Subcutaneous preadipocyte (primary cell): ENCODE data around the genes KLHL22 and LRRC74B.

DNA sequence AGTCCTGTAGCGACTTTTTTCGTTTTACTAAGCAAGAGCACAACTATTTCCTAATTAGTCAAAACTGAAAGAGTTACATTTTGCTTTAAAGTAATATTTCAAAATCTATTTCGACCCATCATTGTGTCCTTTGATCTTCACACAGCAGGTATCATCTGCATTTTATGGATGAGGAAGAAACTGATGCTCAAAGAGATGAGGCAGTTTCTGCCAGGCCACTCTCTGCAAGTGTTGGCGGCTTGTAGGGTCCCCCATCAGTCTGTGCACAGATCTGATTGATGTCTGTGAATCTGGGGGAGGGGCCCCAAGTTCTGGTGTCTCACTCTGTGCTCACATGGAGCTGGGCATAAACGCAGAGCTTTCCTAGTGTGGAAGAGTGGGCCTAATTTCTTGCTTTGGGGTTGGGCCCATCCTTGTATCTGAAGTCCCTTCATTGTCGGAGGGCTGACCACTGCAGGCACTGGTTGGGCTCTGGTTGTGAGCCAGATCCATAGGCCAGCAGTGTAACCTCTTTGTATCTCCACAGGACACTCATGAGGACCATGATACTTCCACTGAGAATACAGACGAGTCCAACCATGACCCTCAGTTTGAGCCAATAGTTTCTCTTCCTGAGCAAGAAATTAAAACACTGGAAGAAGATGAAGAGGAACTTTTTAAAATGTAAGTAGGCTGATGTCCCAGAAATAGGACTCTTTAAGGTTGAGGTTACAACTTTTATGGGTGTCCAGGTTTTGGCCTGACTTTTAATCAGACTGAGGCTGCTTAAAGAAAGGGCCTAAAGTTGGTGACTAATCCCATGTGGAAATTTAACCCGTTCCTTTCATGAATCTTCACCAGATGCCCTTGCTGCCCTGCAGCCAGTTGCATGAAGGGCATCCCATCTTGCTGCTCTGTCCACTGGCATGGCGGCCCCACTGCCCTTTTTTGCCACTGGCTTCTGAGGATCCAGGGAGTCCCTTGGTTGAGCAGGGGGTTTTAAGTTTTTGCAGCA, 1.8 kb upstream of the TRMT2A start:
- CAGE, long polyA plus RNA: no peak

DNA sequence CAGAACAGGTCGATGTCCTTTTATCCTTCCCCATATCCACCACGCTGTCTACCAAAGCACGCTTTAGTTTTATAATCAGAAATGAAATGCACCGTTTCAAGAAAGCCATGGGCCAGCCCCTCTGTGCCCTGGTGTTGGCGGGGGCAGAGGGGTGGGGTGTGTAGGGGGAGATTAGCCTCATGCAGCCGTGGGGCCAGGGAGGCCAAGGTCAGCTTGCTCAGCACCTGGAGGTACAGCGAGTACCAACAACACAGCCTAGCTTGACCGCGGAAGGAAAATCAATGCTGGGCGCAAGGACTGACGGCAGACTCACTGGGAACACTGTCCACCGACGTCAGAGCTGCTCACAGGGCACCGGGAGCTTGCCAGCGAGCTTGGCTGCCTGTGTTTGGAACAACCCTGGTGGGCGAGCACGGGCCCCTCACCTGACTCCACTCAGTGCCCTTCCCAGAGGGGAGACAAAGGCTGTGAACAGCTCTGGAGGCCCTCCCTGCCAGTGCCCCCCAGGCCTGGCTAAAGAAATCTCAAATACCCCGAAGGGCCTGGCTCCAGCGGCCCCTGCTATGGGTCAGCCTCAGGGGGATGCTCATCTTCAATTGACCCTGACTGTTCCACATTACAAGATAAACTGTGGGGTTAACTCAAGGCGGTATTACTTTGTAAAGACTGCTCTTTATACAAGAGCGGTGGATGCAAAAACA, 21.2 kb upstream of the RTN4R start:
- CAGE, long polyA plus RNA: no peak

- CAGE, long polyA plus RNA: no peak
Observed at GRCh38 chr22:20298651-20299362, 21.1 kb downstream of the DGCR6L start.

DNA sequence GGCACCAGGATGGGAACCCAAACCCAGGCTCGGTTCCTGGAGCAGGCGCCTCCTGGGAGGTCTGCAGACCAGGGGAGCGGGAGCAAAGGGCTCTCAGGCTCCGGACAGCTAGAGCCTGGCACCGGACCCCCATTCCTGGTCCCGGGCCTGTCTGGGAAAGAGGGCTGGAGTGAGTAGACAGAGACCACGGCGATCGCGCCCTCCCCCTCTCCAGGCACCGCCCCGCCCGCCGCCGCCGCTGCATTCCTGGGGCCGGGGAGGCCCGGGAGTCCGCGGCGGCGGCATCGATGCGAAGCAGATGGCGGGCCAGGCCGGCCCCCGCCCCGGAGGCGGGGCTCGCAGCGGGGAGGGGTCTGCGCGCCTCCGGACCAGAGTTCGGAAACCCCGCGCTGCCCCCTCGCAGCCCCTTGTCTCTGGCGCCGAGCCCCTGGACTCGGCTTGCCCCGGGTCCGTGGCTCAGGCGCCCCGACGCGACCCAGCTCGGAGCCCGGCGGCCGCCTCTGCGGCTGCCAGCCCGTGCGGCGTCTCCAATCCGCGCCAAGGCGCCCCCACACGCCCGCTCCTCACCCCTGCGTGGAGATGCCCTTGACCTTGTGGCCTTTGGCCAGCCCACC, 1.4 kb downstream of the SCARF2 start:
- CAGE, long polyA plus RNA: no peak

DNA sequence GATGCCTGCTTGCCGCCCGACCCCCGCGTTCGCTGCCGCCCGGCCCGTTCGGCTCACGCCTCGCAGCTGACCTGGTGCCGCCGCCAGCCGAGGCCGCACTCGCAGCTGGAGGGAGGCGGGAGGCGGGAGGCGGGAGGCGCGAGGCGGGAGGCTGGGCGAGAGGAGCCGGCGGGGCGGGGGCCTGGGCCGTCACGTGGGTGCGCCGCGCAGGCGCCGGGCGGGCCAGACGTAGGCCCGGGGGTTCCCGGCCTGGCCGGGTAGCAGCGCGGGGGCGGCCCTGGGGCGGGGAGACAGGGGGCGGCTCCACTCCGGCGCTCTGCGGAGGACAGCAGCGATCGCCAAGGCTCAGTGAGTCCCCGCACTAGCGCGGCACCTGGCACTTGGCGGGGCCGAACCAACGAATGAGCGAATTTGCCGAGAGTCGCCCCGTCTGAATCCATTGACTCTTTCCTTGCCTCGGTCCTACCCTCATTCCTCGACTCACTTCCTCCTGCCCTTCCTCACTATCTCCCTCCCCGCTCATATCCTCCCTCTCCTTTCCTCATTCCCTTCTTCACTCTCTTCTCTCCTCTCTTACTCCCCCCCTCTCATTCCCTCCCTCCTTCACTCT, at the start of gene KLHL22:
KLHL22 (minus strand) TSS at position 107 of the 610 bp plus-strand sequence.
- CAGE, long polyA plus RNA: no peak

DNA sequence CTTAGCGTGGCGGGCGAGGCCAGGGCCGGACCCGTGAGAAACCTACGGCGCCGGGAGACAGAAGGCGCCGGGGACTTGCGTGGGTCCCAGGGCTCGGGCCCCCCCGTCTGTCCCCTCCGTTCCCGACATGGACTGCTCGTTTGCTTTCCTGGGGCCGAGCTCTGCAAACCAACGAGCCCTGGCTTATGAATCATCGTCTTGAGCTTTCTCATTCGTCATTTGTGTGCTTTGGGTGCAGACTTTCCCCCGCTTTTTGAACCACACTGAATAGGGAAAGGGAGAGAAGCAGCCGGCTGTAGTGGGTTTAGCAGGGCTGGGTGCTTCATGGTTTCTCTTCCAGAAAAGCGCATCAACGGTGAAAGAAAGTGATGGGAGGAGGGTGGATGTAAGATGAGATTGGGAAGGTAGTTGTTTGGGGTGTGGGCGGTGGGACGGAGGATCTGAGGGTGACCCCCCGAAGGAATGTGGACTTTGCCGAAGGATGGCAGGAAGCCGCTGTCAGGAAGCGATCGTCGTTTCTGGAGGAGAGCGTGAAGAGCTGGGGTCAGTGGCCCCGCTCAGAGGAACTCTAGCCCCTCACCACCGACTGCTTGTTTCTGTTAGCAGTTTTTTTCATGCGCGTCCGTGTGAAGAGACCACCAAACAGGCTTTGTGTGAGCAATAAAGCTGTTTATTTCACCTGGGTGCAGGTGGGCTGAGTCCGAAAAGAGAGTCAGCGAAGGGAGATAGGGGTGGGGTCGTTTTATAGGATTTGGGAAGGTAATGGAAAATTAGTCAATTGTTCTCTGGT, 577 bp downstream of the MED15 start:
- CAGE, long polyA plus RNA: no peak

DNA sequence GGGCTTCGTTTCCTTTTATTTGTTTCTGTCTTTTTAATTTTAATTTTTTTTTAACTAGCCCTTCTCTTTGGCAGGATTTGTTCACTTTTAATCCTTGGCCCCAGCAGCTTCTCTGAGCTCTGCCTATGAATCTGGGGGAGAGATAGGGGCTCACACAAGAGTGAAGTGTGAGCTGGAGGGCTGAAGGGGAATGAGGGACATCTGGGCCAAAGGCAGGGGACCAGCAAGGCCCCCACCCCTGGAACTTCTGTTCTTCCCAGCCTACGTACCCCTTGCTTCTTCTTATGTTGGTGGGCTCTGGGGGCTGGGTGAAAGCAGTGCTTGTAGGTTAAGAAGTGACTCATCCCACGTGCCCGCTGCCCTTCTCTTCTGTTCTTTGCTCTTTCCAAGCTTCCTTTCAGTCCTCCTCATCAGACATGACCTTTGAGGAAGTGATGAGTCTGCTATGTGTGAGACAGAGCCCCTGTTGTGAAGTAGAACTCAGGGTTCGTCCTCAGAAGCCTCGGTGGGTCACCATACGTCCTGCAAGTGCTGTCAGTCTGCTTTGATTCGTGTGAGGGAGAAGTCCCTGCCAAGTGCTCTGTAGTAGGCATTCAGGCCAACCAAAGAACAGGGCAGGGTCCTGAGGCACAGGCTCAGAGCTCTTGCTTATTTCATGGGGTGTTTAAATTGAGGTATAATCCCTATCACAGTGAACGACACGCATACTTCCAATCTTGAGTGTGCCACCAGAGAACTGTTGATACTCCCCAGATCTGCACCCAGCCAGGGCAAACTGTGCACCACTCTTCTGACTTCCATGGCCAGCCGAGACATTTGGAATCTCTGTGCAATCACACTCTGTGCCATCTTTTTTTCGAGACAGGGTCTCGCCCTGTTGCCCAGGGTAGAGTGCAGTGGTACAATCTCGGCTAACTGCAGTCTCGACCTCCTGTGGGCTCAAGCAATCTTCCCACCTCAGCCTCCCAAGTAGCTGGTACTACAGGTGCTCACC, 12.8 kb downstream of the MED15 start:
- CAGE, long polyA plus RNA: no peak

DNA sequence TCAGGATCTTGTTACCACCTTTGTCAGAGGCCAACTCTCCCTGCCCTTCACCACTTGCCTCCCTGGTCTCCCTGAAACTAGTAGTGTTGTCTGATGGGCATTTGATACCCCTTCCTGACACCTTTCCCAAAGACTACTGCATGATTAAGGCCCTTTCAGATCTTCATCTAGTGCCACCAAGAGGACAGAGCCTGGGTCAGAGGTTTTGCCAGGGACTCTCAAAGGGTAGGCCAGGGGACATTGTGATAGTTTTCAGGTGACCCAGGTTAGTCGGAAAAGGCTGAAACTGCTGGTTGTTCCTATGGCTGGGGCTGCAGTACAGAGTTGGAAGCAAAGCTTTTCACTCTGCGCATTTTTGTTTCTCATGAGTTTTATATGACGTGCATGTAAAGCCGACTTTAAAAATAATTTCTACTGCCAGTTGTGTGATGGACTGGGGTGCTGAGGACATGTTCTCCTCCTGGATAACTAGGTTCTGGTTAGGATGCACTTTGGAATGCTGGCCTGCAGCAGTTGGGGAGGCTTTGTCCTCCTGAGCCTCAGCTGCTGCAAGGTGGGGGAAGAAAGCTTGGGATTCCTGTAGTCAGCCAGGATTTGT, 50.8 kb downstream of the MED15 start:
- CAGE, long polyA plus RNA: no peak

- CAGE, long polyA plus RNA: no peak
Observed at GRCh38 chr22:20565062-20566018, 57.9 kb downstream of the MED15 start.

- CAGE, long polyA plus RNA: no peak
Observed at GRCh38 chr22:20566296-20566710, 58.9 kb downstream of the MED15 start.

- CAGE, long polyA plus RNA: no peak
Observed at GRCh38 chr22:20586644-20587463, 79.4 kb downstream of the MED15 start.

- CAGE, long polyA plus RNA: no peak
Observed at GRCh38 chr22:20820241-20821079, 38.2 kb downstream of the PI4KA start.

DNA sequence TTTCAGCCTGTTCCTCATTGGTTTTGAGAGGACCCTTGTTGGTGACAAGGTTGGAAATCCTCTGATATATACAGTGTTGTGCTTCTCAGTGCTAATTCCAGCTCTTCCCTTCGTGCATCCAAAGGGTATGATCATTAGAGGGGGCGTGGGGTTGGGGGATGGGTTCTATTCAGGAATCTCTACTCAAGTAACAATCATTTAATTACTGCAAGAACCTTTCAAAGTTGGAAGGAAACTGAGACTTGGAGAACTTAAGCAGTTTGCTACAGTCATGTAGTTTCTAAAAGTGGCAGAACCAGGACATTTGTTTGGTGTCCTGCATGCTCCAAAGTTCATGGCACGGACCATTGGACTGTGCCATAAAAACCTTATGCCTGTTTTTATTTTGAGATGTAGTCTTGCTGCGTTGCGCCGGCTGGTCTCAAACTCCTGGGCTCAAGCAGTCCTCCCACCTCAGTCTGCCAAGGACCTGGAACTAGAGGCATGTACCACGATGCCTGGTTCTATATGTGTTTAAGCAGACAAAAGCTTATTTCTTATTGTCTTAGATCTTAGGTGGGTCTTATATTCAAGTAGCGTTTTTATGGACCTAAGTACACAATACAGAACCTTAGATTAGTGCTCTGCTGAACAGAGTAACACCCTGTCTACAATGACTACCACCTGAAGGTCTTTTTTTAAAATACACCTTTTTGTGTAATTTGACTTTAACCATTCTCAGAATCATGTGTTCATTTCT, 18.6 kb upstream of the AIFM3 start:
- CAGE, long polyA plus RNA: no peak

GRCh38 chr22:20953482-20954613, 13.2 kb upstream of the AIFM3 start:
- CAGE, long polyA plus RNA: no peak

GRCh38 chr22:21045436-21046120, at the start of gene LRRC74B:
LRRC74B (plus strand) TSS chr22:21045946.
- CAGE, long polyA plus RNA: no peak

GRCh38 chr22:21651357-21651621, 9.2 kb downstream of the SDF2L1 start:
- CAGE, long polyA plus RNA: no peak

DNA sequence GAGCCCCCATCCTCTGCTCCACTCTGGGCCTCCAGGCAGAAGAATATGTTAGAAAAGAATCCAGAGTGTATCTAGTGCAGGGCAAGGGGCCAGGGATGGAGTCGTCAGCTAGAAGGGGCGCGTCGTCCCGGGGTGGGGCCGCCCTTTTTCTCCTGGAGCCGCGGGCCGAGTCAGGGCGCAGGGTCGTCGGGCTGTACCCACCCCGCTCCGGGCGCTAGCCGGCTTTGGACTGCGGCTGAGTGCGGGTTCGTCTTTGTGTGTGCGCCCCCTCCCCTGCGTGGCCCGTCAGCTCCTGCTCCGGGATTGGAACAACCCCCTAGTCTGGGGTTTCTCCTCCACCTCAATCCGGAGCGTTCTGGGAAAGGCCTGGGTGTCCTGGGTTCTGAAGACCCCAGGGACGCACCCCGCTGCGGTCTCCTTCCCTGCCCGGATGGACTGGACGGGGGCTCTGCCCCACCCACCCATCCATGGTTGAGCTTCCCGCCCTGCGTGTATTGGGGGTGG, 10.4 kb downstream of the SDF2L1 start:
- CAGE, long polyA plus RNA: no peak

DNA sequence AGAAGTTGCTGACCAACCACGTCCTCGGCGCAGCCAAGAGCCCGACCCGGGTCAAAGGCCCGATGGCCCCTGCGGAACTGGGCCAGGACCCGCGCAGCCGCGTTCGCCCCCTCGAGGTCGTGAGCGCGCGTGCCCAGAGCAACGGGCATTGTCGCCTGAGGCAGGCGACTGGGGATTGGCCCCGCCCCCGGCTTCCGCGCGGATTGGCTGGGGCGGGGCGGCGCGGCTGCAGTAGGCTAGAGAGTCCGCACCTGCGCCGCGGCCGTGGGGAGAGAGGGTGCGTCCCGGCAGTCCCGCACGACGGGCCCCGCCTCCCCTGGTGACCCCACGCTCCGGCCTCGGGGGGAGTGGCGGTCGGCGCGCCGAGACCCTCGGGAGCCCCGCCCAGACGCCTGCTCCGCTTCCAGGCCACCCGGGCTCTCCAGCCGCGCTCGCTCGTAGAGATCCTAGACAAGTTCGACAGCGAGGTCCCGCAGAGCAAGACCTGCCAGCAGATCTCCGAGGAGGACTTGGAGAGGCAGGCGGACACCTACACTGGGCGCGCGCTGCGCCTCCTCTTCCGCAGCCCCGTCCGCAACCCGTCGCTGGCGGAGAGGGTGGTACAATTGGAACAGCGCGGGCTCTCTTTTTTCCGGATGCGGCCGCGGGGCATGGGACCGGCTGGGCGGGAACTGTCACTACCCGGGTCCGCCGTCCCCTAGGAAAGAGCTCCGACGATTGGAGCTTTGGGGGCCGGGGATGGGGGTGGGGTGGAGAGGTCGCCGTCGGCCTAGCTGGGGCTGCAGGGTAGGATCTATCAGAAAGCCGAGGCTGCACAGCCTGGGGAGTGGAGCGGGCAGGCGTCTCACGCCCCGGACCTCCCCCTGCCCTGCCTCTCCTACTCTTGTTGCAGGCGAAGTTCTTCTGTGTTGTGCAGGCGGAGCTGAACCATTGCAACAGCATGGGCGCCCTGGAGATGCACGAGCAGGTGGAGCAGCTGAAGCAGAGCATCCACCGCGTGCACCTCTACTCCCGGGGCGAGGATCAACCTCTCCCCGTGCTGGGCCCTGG, 8.1 kb upstream of the PPIL2 start:
- CAGE, long polyA plus RNA: no peak

DNA sequence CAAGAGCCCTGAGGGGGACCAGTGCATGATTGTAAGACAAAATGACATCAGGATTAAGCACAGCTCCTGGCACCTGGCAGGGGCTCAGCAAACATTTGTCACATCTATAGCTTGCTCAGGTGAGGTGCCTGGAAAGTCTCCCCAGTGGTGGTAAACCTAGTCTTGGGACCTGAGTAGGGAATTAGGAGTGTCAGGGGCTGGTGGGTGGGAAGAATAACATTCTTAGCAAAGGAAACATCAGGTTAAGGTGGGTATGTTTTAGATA, 1.0 kb downstream of the YPEL1 start:
- CAGE, long polyA plus RNA: no peak

- CAGE, long polyA plus RNA: no peak
Observed at GRCh38 chr22:21779463-21780602, 44.2 kb upstream of the YPEL1 start.